Thoracic aorta endothelial cell (primary cell): ENCODE measurements around a stretch of chr22.

DNA sequence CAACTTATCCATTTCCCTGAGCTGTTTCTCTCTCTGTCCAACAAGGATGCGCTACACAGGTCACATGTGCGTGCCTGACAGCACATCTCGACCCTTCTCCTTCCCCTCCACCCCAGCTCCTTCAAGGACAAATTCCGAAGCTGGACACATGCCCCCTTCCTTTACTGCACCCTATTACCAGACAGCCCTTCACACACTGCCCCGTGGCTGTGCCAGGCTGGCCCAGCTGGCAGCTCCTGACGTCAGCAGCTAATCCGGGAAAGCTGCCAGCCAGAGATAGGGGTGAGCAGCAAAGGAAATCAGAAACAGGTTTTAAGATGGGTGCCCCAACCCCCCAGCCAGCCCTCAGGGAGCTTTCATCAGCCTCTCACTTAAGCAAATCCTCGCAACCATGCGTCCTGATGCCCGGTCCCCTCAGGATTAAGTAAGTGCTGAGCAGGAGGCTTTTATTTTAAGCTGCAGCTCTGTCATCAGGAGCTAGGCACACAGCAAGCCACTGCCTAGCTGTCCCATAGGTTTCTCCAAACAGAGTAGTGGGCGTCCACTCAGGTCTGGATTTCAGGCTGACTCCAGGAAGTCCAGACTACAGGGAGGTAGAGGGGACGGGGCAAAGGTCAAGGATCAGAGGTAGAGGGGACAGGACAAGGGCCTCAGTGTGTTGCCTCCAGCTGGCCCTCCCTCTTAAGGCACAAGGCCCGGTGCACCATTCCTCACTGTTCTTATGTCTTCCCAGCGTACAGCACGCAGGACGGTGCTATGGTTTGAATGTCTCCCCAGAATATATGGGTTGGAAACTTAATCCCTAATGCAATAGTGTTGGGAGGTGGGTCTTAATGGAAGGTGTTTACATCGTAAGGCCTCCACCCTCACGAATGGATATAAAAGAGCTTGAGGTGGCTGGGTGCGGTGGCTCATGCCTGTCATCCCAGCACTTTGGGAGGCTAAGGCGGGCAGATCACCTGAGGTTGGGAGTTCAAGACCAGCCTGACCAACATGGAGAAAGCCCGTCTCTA, 20.5 kb downstream of the TEF start:
- CAGE, long polyA plus RNA, result no peak

DNA sequence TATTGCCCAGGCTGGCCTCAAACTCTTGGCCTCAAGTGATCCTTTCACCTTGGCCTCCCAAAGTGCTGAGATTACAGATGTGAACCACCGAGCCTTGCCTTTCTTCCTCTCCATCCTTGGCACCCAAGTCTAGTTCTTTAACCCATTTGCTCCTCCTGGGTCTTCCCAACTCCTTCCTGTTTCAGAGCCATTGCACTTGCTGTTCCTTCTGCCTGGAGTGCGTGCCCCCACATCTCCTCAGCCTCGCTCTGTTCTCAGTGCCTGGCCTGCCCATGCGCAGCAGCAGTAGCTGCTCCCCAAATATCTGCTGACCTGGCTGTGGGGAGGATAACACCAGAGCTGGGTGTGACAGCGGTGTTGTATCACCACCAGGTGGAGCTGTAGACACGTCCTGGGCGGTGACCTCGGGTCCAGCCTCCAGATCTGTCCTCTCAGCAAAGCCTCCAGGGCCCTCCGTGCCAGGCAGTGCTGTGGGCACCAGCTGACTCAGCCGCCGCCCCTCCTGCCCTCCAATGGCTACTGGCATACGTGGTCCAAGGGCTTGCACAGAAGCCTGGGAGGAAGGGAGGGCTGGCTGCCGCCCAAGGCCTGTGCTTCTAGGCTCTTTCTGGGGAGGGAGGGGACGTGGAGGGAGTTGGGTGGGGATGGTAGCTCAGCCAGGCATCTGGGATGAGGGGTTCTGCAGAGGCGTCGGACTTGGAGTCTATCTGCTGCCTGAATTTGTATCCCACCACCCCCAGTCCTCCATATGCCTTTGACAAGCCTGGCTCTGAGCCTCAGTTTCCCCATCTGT, 22.1 kb downstream of the TEF start:
- CAGE, long polyA plus RNA, result no peak

GRCh38 chr22:41504092-41504945, 35.4 kb downstream of the ACO2 start:
- CAGE, long polyA plus RNA, result no peak

GRCh38 chr22:41522433-41523091, 21.7 kb downstream of the POLR3H start:
- CAGE, long polyA plus RNA, result no peak

DNA sequence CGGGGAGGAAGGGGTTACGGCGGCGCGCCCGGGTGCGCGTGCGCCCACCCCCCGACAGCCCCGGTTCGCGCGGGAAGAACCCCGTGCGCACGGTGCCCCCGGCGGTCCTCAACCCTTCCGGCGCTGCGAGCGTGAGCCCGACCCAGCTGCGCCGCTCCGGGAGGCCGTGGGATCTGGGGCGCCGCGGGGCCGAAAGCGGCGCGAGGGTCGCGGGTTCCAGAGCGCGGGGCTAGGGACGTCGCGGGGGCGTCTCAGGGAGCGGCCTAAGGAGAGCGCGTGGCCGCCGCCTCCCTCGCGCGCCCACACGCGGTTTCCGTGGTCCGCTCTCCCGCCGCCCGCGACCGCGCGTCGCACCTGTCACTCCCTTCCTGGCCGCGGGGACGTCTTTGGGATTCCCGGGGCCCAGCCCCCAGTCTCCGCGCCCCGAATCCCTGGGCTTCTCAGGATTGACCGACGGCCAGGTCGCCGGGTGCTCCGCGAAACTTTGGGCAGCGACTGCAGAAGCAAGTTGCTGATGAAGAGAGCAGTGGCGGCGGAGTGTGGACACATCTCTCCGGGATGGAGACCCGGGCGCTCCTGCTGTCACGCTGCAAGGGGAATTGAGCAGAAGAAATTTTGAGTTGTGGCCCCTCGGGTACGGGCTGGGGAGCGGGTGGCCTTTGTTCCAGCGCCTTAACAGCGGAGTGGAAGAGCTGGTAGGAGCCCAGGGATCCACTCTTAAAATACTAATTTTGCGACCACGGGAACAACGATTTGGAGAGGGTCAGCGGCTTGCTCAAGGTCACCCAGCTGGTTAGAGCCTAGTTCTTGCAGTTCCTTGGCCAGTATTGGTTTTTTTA, 708 bp downstream of the SREBF2 start:
- CAGE, long polyA plus RNA, result no peak

DNA sequence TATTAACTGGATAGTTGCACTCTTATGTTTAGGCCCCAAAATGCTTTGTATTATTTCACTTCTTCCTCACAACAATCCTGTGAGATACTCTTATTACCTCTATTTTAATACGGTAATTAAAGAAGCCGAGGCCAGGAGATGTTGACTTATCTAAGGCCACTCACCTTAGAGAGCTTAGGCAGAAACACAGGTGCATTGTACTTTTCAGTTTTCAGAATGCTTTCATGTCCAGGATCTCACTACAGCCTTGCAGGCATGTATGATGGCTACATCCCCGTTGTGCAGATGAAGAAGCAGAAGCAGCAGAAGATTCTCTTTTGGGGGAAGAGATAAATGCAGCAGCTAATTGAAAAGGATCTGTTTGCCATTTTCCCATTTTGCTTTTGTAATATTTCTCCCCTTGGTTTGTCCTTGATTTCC, 1.4 kb downstream of the SREBF2 start:
- CAGE, long polyA plus RNA, result no peak

DNA sequence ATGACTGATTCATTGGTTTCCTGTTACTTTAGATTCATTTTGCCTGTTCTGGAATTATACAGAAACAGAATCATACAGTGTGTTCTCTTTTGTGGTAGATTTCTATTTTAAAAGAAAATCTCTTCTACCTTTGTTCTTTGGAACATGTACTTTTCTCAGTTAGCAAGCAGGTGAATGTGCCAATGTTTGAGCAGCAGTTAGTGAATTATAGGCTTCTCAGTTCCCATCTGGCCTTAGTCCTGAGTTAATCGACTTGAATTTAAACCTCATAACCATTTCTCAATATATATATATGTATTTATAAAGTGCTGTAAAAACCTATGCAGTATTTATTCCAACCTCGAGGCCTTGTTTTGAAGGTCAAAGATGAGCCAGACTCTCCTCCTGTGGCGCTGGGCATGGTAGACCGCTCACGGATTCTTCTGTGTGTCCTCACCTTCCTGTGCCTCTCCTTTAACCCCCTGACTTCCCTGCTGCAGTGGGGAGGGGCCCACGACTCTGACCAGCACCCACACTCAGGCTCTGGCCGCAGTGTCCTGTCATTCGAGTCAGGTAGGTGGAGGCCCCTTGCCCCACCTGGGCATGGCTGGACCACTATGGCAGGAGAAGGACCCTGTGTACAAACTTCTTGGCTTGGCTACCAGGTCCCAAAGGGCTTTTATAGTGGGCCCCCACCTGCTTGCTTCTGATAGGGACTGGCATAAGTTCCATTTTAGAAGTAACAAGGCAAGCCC, 37.8 kb downstream of the SHISA8 start:
- CAGE, long polyA plus RNA, result no peak

- CAGE, long polyA plus RNA, result no peak
Measured at GRCh38 chr22:41934687-41935400, 8.2 kb upstream of the TNFRSF13C start.

DNA sequence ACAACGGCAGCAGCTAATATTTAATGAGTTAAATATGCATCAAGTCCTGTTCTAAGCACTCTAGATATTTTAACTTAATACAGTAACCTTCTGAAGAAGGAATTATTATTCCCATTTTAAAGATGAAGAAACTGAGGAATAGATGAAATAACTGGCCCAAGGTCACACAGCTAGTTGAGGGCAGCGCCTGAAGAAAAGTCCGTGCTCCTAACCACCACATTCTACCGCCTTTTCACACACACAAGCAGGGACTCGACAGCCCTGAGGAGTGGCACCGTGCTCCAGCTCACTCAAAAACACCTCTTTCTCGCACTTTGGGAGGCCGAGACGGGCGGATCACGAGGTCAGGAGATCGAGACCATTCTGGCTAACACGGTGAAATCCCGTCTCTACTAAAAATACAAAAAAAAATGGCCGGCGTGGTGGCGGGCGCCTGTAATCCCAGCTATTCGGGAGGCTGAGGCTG, 916 bp downstream of the NDUFA6 start:
- CAGE, long polyA plus RNA, result no peak

DNA sequence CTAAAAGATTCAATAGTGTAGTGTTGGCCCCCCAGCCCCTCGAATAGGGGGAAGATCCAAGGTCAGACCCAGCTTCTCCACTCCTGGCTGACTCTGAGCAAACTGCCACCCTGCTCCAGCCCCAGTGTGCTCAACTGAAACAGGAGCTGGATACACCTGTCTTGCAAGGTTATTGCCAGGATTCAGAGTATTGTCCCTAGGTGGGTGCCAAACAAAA, 22.6 kb upstream of the TCF20 start:
- CAGE, long polyA plus RNA, result no peak

DNA sequence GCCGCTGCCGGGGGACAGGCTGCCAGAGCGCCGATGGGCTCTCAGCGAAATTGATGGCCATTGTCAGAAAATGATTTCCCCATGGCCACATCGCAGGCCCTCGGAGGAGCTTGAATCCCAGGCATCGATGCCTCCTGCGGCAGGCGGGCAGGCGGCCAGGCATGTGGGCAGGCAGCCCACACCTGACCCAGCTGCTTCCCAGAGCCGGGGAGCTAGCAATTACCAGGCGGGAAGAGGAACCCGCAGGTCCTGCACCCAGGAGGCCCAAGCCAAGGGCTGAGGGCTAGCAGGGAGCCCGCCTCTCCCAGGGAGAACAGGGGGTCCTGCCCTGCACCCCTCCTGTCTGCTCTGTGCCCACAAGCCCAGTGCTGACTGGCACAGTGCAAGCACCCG, 43.9 kb upstream of the TCF20 start:
- CAGE, long polyA plus RNA, result no peak

DNA sequence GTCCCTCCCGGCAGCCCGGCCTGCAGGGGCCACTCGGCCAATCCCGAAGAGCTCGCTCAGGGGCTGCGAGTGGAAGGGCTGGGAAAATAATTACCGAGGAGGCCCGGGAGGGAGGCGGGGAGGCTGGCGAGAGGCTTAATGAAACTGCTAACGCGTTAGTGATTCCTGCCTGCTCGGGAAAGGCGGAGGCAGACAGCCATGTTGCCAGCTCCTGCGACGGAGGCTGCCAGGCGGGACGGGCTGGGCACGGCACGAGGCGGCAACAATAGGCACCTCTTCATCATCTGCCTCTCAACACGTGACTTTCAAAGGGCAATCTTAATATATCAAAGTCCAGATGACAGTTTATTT, 68.0 kb upstream of the TCF20 start:
- CAGE, long polyA plus RNA, result no peak

DNA sequence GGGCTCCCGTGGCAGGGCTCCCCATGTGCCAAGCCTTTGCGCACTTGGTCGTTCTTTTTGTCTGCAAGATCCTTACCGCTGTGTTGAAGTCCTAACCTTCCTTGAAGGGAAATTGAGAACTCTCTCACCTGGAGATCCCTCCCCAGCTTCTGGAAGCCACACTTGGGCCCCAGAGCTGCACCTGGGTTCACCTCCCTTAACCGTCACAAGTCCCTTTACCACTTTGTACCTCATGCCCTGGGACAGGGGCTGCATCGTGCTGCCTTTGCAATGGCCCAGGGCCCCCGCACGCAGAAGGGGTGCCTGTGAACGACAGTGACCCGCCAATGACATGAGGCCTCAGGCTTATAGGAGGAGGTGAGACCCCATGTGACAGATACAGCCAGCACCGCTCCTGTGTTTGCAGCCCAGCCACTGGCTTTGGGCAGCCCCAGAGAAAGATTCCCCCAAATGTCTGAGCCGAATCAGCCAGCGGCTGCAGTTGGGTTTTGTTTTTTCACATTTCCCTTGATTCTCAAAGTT, 77.7 kb upstream of the TCF20 start:
- CAGE, long polyA plus RNA, result no peak

GRCh38 chr22:42375866-42376518, 56.2 kb downstream of the NFAM1 start:
- CAGE, long polyA plus RNA, result no peak

DNA sequence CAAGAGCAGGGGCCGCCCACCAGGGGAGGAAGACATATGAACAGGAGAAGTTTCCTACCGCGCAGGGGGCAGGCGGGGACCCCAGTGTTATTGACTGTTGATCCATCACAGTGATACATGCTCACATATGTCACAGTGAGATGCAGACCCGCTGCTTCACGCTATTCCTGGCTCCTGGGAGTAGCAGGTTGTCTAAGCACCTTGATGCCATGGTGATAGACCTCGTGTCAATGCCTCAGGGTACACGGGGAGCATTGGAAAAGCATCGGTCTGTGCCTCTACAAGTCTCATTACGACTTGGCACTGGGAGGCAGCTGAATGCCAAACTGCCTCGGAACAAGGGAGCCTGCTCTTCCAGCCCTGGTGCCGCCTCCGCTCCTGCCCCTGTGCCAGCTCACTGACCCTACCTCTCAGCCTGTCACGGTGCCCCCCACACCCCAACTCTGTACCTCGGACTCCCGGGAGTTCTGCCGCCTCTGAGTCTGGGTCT, 1.5 kb upstream of the NFAM1 start:
- CAGE, long polyA plus RNA, result no peak

GRCh38 chr22:42439605-42440058, 7.4 kb upstream of the NFAM1 start:
- CAGE, long polyA plus RNA, result no peak

DNA sequence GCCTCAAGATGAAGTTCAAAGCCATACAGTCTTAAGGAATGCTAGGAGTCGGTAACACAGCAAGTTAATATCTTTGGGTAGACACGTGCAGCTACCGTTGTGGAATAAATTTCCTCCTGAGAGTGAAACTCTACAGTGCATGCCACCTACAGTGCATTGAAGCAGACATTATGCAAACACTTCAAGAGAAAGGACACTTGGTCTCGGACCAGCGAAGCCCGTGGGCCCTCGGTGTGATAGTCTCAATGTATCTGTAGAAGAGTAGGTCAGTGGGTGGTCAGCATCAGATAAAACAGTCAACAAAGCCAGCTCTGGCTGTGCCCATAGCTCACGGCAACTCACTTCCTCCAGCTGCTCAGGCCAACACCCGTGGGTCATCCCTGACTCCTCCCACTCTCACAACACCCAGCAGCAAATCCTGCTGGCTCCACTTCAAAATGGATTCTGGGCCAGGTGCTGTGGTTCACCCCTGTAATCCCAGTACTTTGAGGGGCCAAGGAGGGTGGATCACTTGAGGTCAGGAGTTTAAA, 24.0 kb downstream of the RRP7A start:
- CAGE, long polyA plus RNA, result no peak

- CAGE, long polyA plus RNA, result no peak
Measured at GRCh38 chr22:42500063-42501128, 19.2 kb downstream of the RRP7A start.

DNA sequence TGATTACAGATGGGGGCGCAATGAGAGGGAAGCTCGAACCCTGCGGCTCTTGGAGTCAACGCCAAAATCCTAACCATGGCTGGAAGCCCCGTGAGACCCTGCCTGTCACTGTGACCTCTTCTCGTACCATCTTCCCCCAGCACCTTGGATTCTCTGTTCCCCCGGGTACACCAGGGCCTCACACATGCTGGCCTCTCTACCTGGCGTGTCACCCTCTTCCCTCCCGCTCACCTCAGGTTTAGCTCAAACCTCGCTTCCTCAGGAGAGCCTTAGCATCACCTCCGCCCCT, 1.3 kb downstream of the RRP7A start:
- CAGE, long polyA plus RNA, result no peak

DNA sequence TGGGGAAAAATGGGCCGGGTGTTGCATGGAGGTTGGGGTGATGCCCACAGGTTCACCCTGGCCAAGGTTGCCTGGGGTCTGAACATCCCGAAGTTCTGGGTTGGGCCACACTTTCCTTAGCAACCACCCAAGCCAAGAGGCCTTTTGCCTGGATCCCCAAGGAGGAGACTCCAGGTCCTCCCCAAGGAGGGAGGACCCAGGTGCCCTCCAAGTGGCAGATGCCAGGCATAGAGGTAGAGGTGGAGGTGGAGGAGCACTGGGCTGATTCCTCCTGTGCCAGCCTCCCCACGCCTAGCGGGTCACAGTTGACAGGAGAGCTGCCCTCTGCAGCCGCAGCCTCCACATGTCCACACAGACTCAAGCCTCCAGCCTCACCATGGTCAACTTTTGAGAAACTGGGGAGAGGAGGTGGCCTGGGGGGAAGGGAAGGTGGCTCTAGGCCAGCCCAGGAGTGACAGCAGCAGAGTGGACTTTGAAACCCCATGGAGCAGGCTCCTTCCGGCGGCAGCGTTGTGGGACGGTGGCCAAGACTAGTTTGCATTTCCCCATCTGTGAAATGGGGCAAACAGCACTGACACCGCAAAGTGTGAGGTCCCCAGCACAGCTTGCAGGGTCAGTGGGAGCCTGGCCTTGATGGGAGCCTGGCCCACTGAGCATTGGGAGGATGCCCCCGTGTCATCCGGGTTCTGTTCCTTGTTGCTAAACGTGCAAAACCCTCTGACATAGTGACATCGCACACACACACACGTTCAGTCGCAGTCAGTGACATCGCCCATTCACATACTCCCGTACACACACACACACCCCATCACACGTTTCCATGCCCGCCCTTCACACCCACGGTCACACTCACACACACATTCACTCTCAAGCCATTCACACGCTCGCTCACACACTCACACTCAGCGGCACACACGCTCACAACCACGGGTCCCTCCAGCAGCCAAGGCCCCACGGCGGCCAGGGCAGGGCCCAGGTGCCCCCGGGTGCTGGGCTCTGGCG, 841 bp downstream of the CYB5R3 start:
- CAGE, long polyA plus RNA, result no peak